ENCODE measurements around the genes EVI2A and RAB11FIP4.

DNA sequence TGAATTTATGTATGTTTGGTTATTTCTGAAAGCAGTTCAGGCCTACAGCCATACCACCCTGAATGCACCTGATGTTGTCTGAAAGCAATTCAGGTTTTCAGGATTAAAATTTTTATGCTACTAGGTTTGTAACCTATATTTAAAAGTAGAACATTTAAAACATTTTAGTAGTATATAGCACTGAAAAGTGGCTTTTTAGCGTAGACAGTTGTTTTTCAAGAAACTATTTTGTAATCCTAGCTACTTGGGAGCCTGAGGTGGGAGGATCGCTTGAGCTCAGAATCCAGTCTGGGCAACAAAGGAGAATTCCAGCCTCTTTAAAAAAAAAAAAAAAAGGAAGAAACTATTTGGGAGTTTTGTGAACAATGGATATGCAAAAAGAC is 17.8 kb downstream of the OMG start:
- PRO-cap, result no peak

DNA sequence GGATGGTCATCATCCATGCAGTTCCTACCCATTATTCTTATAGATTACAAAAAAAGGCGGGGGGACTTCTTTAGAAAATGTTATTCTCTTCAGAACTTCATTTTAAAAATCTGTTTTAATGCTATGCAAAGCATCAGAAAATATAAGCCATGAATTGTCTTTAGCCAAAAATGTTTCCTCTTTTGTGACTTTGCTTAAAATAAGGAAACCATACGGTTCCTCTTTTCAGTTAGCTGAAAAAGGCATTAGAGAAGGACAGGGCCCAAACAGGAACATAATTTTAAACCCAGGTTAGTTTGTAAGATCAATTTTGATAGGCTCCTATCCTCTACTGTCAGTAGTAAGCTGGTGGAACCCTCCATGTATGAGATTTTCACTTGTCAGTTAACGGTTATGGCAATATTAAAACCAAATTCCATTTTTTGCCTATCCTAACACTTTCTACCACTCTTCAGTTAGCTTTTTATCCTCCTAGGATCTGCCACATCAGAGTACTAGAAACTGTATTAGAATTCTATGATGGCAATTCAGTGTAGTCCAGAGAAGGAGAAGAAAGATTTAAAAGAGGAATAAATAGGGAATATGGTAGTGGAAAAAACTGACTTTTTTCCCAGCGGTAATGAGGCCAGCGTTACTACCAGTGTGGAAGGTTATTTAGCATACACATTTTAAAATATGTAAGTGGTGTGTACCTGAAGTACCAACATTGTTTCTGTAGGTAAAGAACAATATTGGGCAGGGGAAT is 4.2 kb downstream of the EVI2B start:
- PRO-cap, result no peak

DNA sequence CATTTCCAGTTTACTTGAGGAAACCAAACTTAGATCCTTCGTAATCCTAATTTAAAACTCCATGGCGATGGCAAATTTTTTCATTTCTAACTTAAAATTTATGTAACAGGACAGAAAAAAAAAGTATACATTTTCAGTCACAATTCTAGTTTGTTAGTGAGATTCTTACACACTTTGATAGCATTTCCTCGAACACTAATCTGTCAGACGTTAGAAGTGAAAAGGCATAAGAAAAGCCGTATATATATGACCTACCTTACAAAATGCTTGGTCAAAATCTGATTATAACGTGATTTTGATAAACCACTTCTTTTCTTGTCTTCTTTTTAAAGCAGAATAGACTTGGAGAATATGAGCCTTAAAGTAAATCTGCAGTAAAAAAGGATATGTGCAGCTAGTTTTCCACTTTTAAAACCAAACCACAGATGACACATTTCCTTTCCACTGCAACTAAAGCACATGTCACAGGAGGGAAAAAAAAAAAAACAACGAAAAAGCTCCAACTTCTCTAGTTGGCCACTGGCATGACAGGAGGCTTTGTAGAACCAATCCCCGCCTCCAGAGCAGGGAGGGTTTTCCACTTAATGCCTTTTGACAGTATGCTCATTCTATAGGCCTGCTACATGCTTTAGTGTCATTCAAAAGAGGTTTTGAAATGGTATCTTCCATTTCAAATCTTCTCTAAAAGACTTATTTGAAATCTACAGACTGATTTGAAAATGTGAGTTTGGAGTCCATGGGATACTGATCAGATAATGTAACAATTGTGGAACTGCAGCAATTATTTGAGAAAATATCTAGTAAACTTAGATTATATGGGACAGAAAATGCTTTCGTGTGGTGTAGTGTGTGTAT is at the start of gene EVI2A:
Gene EVI2A, minus strand, starts transcription at position 383 of the 855 bp plus-strand sequence.
- PRO-cap, result no peak

DNA sequence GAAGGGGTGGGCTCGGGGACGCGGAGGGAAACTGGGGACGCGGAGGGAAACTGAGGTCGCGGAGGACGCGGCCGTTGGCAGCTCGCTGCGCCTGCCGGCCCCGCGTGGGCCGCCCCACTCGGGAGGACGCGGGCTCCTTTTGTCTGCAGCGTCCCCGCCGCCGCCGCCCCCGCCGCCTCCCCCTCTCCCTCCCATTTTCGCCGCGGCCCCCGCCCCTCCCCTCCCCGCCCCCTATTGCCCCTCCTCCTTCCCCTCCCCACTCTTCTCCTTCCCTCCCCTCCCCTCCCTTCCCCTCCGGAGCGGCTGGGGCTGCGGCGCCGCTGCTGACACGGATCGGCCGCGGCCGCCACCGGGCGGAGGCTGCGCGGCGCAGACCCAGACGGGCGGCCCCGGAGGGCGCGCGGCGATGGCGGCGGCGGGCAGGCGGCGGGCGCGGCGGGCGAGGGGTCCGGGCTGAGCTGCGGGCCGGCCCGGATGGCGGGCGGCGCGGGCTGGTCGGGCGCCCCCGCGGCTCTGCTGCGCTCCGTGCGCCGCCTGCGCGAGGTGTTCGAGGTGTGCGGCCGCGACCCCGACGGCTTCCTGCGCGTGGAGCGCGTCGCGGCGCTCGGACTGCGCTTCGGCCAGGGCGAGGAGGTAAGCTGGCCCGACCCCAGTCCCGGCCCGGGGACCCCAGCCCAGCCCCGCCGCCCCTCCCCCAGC is at the start of gene RAB11FIP4:
Gene RAB11FIP4, plus strand, starts transcription at position 297 of the 699 bp plus-strand sequence.
- PRO-cap, result unidirectional peak, plus-strand start at position 297 of the sequence

- PRO-cap, result no peak
Observed at GRCh38 chr17:31392196-31392643, 745 bp downstream of the RAB11FIP4 start.

GRCh38 chr17:31491807-31492195 is 100.3 kb downstream of the RAB11FIP4 start:
- PRO-cap, result no peak

DNA sequence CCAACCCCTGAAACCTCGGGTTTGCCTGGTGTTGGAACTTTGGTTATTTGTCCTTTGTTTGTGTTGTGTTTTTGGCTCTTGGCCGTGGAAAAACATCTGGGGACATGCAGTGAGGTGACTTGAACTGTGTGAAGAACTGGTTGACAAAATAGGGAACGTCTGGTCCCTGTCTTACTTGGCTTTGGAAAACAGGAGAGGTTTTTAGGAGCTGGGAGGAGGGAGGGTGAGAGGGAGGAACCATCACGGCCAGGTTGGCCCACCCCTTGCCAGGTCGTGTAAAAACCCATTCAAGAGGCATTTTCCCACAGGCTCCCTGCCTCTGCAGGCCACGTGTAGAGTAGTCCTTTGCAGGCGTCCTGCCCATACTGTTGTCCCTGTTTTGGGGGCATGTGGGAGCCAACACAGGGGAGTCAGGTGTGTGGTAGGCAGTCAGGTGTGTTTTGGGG is 169.3 kb downstream of the RAB11FIP4 start:
- PRO-cap, result bidirectional peak, plus-strand start at position 305 of the sequence, minus-strand start at position 183 of the sequence

DNA sequence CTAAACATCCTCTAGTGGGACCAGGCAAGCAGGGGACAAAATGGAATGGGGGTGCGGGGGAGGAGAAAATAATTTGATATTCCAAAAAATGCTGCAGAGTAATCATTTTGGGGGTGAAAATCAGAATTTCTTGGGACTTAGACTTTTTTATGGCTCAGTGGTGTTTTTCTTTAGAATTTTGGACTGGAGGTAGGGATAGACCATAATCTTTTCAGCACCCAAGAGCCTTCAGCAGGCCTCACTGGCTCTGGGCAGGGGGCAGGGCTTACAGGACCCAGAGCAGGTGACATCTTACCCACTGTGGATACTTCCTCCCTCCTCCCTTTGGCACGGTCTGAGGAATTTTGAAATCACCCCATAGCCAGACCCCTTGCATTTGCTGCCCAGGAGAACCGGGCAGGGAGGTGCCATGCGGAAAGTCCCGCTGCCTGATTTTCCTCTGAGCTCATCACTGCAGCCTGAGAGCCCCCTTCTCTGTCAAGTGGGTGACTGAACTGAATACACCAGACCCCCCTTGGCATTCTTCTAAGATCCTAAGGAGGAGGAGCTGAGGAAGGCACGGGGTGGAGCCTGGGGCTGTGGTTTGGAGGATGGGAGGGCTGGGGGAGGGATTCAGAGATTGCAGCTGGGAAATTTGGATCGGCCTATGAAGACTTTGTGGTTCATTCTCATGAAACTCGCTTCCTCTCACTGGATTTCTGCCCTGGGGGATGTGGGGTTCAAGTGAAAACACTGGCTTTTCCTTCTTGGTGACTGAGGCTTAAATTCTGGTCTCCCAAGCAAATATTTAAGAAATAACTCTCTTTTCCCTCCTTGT is 173.4 kb downstream of the RAB11FIP4 start:
- PRO-cap, result unidirectional peak, plus-strand start at position 386 of the sequence

GRCh38 chr17:32007521-32008535 is 645 bp downstream of the LRRC37B start:
- PRO-cap, result no peak

GRCh38 chr17:32142833-32143532 is 681 bp downstream of the RHOT1 start:
- PRO-cap, result unidirectional peak, minus-strand start at chr17:32143109

- PRO-cap, result no peak
Observed at GRCh38 chr17:32152132-32152615, 9.9 kb downstream of the RHOT1 start.

DNA sequence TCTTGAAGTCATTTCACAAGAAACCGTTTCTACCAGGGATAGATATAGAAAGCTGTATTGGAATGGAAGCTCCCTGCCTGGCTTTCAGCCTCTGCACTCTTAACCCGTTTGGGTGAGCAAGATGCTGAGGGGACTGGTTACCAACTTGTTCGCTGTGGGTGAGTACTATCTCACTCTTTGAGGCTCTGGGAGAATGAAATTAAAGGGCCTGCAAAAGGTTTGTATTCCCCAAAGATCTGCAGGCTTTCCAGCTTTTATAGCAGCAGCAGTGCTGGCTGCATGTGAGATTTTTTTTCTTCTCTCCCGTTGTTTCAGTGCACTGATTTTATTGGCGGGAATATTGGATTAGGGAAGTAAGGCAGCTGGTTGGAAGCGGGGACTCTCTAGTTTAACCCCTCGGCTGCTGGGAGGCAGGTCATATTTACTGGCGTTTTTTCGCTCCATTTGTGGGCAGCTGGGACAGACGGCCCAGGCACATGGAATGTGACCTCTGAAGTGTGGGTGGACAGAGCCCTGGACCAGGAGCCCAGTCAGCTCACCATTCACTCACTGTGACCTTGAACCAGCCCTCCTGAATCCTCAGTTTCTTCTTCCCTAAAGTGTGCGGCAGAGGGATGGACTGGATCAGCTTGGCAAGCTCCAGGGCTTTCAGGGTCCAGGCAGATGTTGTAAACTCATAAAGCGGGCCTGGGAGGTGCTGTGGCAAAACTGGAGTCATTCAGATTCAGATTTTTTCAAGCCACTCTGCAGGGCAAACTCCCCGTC is 30.8 kb downstream of the C17orf75 start:
- PRO-cap, result no peak

GRCh38 chr17:32490040-32490808 is 3.4 kb downstream of the CDK5R1 start:
- PRO-cap, result no peak

GRCh38 chr17:32568584-32569196 is 81.9 kb downstream of the CDK5R1 start:
- PRO-cap, result no peak

DNA sequence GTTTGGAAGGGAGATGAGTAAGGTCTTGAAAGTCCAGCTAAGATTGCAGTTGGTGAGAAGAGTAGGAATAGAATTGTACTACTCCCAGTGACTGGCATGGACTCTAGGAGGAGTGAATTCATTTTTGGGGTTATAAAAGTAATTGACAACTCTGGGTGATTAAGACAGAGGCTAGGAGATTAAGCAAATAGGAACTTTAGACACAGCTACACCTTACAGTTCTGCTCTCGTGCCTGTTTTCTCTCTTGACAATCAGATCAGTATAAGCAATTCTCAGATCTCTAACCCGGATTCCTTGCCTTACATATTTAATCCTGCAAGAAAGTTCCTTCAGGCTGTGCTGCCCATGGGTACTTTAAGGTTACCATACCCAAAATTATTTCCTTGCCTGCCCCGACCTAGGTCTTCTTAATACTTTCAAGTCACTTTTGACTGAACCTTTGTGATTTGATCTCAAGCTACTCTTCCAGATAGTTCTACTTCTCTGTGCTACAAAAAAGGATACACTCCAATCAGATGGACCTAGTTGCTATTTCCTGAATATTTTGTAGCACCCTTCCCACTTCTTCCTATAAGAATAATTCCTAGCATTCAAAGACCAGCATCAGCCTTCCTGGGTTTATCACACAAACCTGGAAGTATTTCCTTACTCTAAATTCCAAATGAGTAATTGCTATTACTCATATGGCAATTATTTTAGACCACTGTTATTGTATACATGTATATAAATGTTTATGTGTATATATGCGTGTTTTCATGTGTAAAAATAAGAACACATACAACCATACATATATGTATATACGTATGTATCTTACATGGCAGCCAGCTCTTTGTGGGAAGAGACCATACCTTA is 130.9 kb downstream of the MYO1D start:
- PRO-cap, result no peak

- PRO-cap, result no peak
Observed at GRCh38 chr17:32772848-32773740, 103.8 kb downstream of the MYO1D start.

GRCh38 chr17:32822202-32822988 is 54.5 kb downstream of the MYO1D start:
- PRO-cap, result no peak

DNA sequence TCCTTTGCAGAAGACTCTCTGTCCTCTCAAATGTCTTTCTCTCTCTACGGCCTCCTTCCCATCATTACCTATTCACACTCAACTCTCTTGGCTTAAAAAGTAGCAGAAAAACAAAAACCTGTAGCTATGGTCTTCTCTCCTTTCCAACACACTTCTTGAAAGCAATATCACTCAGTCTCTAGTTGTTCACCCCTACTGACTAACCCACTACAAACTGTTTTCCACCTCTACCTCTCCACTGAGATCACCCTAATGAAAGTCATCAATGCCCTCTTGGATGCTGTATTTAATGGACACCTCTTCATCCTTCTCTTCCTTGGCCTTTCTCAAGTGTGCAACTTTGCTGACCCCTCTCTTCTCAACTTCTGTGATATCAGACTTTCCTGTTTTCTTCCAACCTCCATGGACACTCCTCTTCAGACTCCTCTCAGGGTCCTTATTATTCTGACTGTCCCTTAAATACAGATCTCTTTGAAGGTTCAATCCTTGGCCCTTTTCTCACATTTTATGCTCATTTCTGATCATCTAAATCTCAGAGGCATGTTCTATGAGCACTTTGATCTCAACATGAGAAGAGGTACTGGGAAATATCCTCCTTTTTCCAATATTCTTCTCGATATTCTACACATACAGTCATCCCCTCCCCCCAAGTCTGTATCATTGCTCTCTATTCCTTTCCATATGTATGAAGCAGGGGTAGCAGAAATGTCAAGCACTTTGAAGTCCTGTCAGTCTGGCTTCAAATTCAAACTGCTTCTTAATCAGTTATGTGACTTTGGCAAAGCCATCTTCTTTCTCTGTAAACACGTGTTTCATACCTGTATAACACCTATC is 20.4 kb downstream of the MYO1D start:
- PRO-cap, result no peak

- PRO-cap, result no peak
Observed at GRCh38 chr17:32874293-32874747, 2.6 kb downstream of the MYO1D start.

DNA sequence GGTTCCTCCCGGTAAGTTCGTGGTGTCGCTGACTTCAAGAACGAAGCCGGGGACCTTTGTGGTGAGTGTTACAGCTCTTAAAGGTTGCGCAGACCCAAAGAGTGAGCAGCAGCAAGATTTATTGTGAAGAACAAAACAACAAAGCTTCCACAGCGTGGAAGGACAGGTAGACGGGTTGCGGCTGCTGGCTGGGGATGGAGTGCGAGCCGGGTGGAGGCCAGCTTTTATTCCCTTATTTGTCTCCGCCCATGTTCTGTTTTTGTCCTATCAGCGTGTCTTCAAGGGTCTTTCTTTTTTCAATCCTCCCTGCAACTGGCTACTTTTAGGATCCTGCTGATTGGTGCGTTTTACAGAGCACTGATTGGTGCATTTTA is 122.9 kb upstream of the CCL2 start:
- PRO-cap, result no peak

Data from left lobe of liver (tissue), 1 donor.